Bile duct (tissue), 1 donor: ENCODE results near the genes UBXN10, KIF17, SH2D5 and EIF4G3.

DNA sequence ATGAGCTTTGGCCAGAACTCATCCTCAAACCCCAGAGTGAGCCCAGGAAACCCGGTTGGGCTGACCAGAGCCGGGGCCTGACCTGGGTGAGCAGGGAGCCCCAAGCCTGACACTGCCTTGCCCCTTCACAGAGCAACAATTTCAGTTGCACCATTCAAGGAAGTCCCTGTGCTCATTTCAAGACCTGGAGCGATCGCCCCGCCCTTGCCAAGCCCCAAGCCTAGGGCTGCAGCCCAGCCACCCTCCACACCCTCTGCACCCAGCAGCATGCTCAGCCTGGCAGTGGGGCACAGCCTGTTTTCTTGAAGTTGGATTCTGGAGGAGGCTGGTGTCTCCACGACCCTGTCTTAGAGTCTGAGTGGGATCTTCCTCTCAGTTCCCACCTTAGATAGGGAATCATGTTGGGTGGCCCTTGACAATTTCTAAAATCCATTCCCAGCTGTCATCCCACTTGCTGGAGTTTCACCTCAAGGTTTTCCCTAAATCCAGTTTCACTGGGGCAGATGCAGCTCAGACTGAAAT lies 2.4 kb downstream of the NBL1 start:
- PRO-cap: unidirectional peak, minus-strand start at position 114 of the sequence

DNA sequence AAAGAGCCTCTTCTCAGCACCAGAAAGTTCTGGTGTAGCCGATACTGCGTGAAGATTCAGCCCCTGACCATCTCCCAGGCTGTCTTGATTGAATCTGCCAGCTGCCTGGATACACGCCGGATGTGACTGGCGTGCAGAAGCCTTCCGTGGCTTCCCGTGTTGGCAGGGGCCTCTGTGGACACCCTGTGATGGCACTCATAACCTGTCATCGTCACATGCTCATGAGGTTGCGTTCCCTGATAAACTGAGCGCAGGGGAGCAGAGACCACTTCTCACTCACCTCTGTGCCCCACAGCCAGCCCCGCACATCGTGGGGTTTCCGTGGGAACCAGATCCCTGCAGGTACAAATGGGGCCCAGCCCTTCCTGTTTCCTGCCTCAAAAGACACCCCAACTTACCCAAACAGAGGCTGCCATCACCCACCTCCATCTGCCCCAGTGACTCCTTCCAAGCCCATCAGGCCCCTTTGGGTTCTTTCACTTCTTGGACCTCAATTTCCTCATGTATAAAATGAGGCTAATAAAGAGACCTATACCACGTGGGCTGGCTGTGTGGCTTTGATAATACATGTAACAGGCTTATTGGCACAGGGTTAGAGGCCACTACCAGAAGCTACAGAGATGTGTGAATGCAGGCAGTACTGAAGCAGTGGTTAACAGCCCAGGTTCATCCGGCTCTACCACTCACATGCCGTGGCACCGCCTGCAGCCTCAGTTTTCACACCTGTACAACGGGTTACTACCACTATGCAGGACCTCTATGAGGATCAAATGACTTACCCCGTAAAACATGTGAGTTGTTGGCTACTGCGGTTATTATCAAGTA lies 23.5 kb downstream of the HTR6 start:
- PRO-cap: no peak

DNA sequence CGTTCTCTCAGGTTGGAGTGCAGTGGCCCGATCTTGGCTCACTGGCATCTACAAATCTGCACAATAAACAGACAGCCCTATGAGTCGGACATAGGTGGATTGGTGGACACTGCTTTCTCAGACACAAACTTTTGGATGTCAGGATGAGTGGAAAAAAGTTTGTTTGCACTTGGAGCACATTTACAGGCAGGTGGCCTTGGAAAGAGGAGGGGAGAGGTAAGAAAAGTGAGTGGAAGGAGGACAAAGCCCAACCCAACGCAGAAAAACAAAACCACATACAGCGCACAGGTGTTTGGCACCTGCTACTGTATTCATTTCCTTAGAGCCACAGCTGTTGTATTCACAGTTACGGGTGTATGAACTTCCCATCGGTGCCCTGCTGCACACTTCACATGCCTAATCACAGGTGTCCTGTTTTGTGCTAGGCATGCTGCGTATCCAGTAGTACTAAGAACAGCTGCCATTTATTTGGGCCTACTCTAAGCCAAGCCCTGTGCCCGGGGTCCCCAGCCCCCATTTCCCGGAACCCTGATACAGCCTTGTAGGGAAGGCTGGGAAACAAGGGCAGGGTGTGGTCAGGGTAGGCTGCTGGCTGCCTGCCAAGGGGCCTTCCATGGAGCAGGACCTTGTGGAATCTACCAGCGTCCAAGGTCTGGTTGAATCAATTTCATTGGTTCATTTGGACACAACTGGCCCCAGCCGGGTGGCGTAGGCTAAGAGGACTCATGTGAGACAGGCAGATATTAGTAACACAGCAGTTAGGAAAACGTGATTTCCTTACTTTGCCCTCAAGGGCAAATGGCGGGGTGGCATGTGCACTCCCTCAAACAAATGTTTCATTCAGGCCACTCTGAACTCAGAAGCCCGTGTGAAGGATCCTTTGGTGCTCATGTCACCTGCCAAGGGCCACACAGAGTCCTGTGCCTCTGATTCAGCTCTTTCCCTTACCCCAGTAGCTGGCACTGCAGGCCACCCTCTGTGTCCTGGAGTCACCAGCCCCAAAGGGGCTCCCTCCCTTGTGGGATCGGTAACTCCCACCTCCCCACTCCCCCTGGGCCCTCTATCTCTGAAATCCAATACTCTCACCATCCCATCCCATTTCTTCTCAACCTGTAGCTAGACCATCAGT lies 852 bp upstream of the RNF186 start:
- PRO-cap: no peak

GRCh38 chr1:19978584-19978918 lies 867 bp downstream of the PLA2G2A start:
- PRO-cap: no peak

DNA sequence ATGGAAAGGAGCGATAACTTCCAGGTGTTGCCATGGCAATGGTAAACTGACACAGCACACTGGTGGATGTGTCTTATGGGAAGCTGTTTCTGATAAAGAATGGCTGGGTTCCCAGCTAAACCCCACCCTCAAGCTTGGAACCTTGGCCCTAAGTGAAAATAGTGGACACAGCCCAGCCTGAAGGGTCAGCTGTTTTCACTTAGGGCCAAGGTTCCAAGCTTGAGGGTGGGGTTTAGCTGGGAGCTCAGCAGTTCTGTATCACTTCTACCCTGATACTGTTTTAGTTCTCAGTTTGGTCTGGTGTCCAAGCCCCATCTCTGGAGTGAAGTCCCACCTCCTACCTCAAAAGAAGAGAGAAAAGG lies 29.2 kb upstream of the PLA2G2A start:
- PRO-cap: no peak

- PRO-cap: bidirectional peak, plus-strand start at chr1:20186114, minus-strand start at chr1:20185985
Observed at GRCh38 chr1:20185006-20186244, at the start of gene UBXN10. UBXN10 (plus strand) TSS chr1:20186096.

- PRO-cap: no peak
Observed at GRCh38 chr1:20291169-20292067, 743 bp downstream of the VWA5B1 start.

DNA sequence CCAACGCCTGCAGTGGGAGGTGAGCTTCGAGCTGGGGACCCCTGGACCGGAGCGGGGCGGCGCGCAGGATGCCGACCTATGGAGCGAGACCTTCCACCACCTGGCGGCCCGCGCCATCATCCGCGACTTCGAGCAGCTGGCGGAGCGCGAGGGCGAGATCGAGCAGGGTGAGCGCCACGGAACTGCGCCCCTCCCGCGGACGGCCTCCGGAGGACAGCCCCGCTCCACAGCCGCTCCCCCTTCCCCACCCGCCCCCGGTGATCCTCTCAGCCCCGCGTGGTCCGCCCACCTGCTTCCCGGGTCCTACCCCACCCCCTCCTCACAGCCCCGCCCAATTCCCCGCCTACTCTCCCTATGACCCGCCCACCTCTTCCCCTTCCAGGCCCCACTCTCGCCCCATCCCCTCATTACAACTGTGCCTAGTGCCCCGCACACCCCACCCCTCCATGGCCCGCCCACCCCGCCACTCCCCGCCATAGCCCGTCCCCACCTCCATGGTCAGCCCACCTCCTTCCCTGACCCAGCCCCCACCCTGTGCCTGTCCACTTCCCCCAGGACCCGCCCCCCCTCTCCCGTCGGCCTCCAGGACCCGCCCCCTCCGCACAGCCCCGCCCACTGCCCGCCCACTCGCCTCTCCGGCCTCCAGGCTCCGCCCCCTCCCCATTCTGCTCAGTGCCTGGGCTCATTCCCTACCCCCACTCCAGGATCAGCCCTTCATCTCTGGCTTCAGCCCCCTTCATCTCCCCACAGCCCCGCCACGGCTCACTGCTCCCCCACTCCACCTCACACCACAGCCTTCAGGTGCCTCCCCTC lies 52.8 kb downstream of the VWA5B1 start:
- PRO-cap: no peak

GRCh38 chr1:20404119-20404980 lies 81.7 kb downstream of the CAMK2N1 start:
- PRO-cap: no peak

GRCh38 chr1:20485150-20485478 lies 896 bp downstream of the CAMK2N1 start:
- PRO-cap: bidirectional peak, plus-strand start at chr1:20485551, minus-strand start at chr1:20485261

DNA sequence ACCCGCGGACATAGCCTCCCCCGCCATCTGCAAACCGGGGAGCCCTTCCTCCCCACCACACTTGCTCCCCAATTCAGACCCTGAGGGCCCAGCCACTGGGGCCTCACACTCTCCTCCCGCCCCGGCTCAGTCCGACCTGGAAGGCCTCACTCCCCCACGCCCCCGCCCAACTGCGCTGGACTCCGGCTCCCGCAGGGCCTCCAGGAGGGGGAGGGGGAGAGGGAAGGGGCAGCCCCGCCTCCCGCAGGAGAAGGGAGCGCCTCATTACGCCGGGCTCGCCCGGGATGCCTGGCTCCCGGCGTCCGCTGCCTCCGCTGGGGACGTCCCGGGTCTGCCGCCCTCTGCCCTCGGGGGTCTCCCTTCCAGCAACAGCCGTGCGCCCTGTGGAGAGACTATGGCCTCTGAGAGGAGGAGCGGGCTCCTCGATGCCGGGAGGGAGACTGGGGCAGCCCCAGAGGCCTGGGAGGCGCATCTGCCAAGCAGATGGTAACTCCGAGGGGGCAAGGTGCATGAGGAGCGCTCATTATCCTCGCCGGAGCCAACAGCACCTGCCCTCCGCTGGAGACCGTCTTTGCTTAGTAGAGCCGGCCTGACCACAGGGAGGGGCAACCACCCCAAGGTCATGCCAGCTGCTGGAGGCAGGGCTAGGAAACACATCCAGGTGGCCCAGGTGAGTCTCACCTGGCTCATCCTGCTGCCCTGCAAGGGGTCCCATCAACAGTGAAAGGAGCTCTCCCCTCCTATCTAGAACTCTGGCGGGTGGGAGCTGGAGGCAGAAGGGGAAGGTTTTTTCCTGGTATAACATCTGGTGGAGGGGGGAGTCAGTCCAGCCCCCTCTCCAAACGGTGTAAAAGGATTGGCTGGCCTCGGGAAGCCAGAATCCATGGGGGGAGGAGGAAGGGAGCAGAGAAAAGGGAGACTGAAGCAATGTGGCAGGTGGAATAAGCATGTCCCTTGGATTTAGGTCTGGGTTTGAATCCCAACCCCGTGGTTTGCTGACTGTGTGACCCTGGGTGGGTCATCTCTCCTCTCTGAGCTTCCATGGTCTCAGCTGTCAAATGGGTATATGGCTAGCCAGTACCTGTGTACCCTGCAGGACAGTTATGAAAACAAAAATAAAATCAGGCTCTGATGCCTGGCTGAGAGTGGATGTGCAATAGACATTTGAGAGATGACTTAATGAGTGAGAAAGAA lies 975 bp upstream of the CAMK2N1 start:
- PRO-cap: bidirectional peak, plus-strand start at position 264 of the sequence, minus-strand start at position 174 of the sequence; unidirectional peak, minus-strand start at position 550 of the sequence

- PRO-cap: no peak
Observed at GRCh38 chr1:20496337-20497246, 10.6 kb upstream of the CAMK2N1 start.

DNA sequence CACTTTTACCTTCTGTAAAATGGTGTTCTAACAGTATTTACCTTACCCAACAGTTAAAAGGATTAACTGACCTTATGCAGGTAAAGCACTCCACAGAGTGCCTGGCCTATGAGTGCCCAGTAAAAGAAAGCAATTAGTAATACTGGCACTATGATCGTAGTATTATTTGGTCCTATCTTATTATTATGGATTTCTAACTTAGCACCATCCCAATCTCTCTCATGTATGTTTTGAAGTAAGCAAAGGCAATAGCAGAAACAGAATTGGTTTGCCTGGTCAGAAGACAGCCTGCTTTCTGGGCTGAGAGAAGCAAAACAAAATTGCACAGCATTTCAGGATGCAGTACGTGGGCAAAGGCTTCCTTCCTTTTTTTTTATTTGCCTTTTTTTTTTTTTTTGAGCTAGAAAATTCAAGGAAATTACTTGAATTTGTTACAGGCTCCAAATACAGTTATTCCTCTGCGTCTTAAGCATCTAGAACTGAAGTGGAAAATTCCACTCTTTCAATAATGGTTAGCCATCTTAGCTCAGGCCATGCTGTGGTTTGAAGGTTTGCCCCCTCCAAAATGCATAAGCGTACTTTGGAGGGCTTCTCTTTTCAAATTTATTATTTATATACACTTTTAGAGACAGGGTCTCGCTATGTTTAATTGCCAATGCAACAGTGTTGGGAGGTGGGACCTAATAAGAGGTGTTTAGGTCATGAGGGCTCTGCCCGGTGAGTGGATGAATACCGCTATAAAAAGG lies 8.8 kb downstream of the CDA start:
- PRO-cap: no peak

GRCh38 chr1:20648952-20649681 lies 12.1 kb downstream of the DDOST start:
- PRO-cap: no peak

DNA sequence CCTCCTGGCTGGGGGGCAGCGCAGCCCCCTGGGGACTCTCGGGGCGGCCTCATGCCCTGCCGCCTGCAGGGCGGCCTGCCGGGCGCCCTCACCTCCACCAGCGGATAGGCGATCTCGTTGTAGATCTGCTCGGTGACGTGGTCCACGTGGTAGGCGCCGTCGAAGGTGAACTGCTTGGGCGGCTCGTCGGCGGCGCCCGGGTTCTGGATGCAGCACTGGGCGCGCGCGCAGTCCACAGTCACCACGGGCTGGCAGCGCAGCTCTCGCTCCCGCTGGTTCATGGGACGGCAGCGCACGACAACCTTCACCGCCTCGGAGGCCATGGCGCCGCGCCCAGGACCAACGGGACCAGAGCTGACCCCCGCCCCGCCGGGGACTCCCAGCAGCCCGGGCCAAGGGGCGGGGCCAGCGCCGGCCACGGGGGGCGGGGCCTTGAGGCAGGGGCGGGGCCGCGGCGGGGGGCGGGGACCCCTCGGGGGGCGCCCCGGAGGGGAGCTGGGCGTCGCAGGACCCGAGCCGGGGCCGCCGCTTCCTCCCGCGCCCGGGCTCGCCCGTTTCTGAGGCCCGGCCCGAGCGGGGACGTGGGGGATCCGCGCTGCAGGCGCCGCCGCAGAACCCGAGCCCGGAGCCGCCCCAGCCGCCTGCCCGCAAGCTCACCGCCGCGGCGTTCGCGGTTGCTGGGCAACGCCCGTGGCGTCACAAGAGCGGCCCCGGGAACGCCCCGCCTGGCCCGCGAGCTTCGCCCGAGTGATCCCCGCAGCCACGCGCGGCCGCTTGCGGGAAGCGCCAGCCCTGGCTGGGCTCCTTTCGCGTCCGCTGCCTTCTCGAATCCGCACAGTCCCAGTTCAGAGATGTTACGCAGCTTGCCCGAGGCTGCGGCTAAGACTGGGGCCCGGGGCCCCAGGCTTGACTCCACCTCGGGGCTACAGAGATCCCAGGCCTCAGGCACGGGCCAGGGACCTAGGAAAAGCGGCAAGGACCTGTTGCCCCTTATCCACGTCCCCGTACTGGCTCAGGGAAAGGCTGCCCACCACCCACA lies at the start of gene KIF17:
Gene KIF17 (minus strand): TSS at position 624 of the 1,039 bp plus-strand sequence.
- PRO-cap: no peak

GRCh38 chr1:20725313-20725579 lies 7.3 kb downstream of the SH2D5 start:
- PRO-cap: no peak

GRCh38 chr1:20732045-20732949 lies at the start of gene SH2D5:
SH2D5 (minus strand) TSS chr1:20732703.
- PRO-cap: no peak

DNA sequence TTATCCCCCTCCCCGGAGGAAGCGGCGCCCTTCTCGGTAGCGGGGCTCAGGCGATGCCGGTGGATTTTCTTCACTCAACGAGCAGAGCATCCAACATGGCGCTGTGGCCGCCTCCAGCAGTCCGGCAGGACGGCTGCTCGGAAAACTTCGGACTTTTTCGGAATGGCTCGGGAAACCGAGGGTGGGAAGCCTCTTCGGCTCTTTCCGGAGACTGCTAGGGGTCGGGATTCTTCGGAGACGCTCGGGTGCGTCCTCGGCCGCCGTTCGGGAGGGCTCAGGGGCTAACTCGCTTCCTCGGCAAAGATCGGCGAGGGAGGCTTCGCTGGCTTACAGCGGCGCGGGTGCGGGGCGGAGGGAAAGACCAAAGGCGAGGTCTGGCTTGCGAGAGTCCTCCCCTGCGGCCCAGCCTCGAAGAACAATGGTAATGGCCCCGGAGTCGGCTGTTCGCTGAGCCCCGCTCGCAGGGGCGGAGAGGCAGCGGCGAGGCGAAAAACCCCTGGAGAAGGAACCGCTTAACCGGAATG lies at the start of gene EIF4G3:
Gene EIF4G3 (minus strand): TSS at position 135 of the 524 bp plus-strand sequence.
- PRO-cap: bidirectional peak, plus-strand start at position 300 of the sequence, minus-strand start at position 121 of the sequence

GRCh38 chr1:21277005-21277809 lies 13.1 kb downstream of the ECE1 start:
- PRO-cap: no peak

DNA sequence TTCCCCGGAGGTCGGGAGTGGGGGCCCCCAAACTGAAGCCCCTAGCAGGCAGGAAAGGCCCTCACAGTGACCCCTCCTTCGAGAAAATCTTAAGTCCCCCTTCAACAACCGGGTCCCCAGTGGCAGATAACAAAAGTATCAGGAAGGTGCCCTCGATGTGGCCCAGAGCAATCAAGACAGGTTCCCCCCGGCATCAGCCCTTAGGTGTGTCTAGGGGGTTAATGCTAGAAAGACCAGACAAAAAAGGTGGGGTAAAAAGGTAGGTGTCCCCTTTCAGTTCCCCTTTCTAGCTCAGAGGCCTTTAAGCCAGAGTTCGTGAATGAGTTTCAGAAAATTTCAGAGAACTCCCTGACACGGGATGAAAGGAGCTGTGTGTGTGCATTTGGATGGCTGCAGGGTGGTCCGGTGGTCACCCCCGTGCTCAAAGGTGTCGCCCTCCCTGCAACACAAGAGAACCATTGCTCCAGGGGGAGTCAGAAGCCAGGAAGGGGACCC lies 379 bp upstream of the ECE1 start:
- PRO-cap: no peak